ENCODE measurements around a stretch of chr18.

- PRO-cap = no peak
Measured at GRCh38 chr18:63162248-63162864, 157.2 kb downstream of the BCL2 start.

DNA sequence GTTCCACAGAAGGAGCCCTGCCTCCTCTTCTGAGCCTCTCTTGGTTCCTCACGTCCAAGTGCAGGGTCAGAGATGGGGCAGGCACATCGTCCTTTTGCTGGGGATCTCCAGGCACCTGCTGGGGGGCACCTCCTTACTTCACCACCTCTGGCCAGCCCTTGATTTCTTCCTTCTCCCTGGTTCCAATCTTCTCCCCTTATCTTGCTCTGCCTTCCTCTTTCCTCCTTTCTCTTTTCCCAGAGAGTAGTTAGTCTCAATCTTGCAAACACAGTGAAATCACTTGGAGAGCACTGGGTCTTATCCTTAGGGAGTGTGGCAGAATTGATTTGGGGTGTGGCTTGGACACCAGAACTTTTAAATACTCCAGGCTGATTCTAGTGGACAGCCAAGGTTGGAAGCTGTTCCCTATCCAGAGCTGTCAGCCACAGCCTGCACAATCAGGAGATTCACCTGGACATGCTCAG lies 137.7 kb downstream of the BCL2 start:
- PRO-cap = no peak

DNA sequence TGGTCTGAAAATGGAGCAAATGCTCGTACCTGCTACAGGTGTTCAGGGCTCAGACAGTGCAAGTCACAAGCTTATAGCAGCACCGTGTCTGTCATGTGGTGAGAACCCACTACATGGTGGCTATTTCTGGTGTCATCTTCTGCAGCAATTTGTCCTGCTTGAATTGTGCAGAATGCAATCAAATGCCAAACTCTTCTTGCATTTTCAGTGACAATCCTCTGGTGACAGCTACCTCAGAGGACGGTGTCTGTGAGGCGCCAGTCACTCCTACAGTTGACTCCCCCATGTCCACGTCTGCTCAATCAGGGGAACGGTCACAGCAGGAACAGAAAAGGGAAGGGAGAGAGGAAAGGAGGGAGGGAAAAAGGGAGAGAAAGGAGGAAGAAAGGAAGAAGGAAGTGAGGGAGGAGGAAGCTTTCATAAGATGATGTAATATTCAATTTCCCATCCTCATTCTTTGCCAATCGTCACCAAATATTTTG lies 122.2 kb downstream of the BCL2 start:
- PRO-cap = no peak

- PRO-cap = no peak
Measured at GRCh38 chr18:63252987-63253838, 66.4 kb downstream of the BCL2 start.

GRCh38 chr18:63259944-63260388 lies 59.6 kb downstream of the BCL2 start:
- PRO-cap = no peak

DNA sequence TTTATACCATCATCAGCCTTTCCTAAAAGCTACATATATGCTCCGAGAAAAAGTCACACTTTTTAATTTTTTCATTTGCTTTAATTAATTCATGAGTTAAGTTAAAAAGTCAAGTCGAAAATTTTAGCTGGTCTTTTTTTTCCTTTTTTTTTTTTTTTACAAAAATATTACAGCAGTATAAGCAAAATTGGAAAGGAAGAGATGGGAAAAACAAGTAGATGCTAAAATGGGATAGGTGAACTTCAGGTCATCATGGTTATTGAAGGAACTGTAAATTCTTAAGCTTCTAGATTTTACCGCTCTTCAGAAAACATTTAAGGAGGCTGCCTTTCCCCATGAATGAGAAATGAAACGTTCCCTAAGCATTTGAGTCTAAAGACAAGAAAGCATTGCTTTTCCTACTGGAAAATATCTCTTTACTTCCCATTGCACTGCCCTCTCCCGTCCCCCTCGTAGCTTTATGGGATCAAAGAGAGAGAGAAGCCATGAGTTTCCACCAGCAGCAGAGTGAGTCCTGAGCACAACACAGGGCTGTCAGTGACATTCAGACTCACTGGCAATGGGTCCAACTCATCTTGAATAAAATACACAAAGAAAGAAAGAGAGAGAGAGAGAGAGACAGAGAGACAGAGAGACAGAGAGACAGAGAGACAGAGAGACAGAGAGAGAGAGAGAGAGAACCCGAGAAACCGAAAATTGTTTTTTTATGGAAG lies 11.3 kb upstream of the BCL2 start:
- PRO-cap = no peak

DNA sequence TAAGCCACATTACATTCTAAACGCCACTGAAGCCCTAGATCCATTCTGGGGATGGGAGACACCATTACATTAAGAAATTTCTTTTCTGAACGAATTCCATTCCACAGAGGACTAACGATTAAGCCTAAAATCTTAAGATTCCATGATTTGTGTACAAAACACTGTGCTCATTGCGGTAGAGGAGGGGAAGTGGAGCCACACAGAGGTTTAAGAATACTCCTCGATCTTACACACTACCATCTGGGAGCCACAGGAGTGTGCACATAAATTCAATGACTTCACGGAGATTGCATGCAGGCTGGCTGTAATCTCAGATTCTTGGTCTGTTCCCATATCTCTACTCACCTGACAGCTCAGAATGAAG lies 822 bp downstream of the VPS4B start:
- PRO-cap = no peak

DNA sequence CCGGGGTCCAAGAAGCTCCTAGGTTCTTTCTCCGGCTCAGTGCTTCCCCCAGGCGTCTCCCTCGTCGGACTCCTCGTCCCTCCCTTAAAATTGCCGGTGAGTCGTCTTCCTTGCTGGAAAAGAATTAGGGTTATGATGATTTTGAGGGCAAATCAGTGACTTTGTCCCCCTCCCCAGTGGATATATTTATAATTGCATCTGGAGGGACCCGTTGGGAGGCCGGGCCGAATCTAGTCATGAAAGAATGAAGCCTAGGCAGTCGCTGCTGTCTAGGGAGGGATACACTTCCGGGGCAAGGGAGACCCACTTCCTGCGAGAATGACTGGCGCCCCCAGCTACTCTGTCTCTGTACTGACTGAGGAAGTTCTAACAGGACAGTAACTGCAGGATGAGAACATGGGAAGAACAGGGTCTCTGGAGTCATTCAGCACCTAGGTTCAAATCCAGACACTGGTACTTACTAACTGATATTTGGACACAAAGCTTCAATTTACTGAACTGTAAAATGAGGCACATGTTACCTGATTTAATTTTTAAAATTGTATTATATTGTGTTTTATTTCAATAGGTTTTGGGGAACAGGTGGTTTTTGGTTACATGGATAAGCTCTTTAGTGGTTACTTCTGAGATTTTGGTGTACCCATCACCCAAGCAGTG lies 13.7 kb downstream of the SERPINB5 start:
- PRO-cap = no peak

DNA sequence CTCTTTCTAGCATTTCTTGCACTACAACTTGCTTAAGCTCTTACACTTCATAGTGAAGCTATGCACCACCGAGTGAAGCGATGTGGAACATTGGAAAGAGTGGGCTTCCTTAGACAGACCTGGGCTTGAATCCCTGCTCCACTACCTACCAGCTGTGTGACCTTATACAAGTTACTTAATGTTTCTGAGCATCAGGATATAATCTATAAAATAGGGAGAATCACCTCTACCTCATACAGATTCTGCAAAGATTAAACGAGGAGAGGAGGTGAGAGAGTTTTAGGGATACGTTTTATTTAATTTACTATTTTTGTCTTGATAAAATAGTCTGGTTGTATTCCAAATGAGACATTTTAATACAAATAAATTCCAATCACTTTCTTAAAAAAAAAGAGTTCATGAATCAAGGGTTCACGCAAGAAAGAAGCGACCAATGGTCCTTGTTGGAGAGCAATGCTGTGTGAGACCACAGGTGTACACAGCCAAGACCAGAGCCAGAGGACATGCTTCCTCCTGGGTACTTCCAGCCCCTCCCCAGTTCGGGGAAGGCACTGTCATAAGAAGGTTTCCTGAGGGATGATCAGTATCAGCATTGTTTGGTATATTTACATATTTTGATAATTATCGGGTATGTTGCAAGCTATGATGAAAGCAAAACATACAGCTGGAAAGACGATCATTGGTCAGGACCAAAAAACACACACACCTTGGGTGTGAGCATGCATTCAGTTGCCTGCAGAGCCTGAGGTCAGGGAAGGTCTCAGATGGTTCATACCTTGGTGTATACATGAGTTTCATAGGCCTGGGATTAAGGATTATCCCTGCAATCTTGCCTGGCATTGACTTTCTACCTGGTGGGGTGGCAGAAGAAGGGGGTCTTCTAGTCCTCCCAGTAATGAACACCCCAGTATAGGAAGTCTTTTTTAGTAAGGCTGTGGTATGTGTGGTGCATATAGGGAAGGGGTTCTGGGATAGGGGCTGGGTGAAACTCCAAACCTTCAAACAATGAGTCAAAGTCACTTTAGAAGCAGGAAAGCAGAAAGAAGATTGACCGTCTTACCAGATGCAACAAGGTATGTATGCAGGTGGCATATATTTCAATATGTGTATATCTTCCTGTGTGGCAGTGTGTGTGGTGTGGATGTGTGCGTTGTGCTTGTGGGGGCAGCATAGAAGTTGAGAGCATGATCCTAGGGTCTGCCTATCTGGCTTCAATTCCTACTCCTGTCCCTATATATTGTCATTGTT lies 2.7 kb downstream of the SERPINB2 start:
- PRO-cap = no peak

GRCh38 chr18:64992655-64993035 lies 758.2 kb upstream of the CDH7 start:
- PRO-cap = no peak

DNA sequence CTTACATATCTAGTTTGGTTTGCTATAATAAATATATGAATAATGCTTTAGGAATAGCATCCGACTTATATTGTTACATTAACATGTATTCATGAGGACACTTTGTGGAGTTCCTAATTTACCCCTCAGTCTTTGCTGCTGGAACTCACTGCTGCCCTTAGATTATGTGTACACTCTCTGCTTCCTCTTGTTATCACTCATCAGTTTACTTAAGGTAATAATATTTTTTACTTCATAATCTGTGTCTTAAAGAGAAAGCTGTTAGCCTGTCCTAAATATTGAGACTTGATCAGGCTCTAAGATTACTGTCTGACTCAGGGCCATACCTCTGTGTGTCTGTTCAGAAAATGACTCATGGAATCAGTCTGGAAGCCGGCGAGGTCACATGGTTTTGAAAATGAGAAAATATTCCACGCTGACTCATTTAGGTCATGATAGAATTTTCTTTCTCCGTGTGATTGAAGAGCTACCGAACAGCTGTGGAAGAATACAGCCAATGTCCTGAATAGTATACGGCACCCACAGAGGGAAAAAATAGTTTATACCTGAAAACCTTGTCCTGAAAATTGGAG lies 156.5 kb downstream of the DSEL start:
- PRO-cap = no peak

GRCh38 chr18:67515608-67516459 lies 686 bp downstream of the DSEL start:
- PRO-cap = bidirectional peak, plus-strand start at chr18:67516105, minus-strand start at chr18:67516019

DNA sequence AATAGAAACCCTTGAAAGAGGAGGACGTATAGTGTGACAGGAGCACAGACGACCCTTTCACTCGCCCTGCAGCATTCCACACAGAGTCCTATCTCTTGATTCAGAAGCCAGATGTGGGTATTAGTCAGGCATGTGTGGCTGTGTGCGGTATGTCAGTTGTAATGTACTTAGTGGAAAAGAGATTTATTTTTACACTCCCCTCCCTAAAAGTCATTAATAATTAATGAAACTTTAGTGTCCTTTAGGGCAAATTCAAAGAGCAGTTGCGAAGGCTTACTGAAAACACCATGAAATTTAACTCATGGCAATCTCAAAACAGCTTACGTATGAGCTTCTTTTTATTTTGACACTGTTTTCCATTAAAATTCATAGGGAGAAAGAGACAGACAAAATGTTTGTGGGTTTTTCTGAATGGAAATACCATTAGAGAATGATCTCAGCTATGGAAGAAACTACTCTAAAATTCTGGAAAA lies 83.8 kb upstream of the DSEL start:
- PRO-cap = no peak

DNA sequence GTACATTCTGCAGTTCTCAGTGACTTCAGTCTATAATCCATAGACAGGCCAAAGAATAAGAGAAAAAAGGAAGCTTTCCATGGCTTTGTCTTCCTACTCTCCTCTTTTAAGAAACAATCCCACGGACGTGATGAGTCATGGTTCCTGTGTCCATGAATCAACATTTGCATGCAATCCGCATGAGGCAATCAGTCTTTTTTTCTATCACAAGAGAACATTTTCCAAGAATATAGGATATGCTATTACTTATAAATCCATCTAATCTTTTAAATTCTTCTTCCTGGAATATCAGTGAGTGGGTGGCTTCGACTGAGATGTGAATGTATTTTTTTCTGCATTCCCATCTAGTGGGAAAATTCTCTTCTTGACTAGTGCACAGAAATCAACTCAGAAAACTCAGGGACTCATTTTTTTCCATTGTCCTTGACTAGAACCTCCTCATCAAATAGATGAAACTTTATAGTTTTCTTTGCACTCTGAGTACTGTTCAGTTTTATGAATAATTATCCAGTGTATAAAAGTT lies 43.1 kb downstream of the CCDC102B start:
- PRO-cap = no peak

DNA sequence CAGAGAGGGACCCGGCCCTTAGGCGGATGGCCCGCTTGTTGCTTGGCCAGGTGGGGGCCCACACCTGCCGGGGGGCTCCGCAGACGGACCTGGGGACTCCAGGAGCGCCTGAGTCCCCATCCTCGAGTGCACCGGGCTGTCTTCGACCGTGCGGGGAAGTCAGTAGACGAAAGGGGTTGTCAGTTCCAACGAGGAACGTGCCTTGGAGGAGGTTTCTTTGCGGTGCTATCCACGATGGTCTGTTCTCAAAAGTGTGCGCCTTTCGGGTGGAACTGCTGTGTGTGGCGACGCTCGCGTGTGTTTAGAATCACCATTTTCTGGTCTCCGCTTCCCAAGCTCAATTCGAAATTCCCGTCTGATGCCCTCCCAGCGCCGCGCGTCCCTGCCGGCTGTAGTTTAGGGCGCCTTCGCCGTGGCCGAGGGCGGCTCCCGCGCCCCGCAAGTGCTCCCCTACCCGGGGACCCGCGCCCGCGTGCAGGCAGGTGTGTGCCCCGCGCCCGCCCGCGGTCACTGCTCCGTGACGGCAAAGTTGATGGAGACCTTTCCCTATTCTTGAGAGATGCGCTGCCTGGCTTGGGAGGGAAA lies 814 bp downstream of the DOK6 start:
- PRO-cap = no peak

GRCh38 chr18:70288166-70288327 lies 798 bp upstream of the SOCS6 start:
- PRO-cap = no peak

DNA sequence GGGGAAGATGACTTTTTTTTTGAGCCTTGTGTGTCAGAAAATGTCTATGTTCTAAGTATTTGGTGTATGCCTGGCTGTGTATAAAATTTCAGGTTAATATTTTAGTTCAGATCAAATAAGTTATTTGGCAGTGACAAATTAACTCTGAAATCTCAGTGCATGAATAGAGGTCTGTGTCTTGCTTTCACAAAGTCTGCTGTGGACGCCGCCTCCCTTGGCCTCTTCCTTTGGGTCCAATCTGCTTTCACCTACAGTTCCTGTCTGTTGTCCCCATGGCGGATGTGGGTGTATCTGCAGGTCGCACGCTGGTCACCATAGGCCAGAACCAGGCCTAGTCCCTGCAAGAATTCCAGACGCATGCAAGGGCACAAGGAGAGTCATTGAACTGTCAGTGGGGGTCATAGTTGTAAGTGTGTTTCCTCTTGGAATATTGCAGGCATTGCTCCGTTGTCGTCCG lies 7.4 kb downstream of the SOCS6 start:
- PRO-cap = no peak

GRCh38 chr18:70300893-70302052 lies 12.4 kb downstream of the SOCS6 start:
- PRO-cap = no peak

- PRO-cap = no peak
Measured at GRCh38 chr18:70330836-70331358, 42.1 kb downstream of the SOCS6 start.

DNA sequence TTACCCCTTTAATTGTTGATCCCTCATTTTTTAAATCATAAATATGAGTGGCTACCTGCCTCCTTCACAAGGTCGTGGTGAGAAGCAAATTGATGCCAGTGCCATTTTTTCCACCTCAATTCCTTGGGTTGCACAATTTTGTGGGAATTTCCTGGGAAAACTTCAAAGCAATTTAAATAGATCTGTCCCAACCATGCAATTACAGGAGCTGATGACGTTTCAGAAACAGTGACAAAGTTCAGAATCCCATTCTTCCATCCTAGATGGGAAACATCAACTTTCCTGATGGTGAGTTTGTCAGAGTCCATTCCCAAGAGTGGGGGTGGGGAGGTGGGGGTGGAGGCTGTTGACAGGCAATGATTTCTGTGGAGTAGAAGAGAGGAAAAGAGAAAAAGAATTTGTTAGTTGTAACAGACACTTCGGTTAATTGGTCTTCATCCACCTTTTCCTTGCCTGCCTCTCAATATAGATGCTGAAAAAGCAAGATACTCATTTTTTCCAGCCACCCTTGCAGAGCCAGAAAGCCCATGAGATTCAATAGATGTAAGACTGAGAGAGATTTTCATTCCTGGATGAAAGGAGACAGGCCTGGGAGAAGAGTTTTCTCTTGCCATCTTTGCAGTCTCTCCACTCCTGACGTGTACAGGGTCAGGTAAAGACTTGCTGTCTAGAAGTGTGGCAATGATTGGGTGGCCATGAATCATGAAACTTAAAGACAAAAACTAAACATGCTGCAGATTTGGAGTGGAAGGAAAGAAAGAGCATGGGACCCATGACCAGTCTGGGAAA lies 47.2 kb downstream of the SOCS6 start:
- PRO-cap = no peak